ENCODE data around the gene FEM1B.

DNA sequence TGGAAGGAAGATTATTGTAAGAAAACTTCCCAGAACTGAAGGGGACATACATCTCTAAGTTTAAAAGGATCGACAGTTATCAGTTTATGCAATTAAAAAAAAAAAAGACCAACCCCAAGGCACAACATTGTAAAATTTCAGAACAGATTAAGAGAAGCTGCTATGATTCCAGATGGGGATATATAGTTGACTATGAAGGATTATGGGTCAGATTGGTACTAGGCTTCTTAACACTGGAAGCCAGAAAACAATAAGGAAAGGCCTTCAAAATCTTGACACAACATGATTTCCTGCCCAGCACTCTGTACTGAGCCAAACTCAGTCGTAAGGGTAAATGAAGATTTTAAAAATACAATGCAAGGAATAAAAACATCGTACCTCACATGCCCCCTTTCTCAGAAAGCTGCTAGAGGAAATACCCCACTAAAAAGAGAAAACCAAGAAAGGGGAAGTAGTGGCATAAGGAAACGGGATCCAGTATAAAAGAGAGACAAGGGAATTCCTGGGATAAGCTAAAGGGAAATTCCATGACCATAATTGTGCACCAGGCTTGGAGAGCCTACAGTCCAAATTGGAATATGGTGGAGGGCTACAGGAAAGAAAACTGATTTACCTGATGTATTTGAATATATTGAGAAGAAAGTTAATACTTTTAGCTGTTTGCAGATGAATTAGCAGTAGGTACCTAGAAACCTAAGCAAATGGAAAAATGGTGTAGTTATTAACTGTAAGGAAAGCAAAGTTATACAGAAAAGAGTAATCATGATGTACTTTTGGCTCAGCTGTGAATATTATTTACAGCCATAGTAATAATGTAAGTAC lies 27.9 kb downstream of the PIAS1 start:
- PRO-cap: no peak

DNA sequence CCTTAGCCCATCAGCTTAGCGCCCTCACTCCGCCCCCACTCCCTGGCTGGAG lies 205 bp upstream of the FEM1B start:
- PRO-cap: no peak

GRCh38 chr15:68277726-68278786 lies at the start of gene FEM1B:
TSS of gene FEM1B (plus strand) at chr15:68277745.
- PRO-cap: bidirectional peak, plus-strand start at chr15:68277797, minus-strand start at chr15:68277878; bidirectional peak, plus-strand start at chr15:68278405, minus-strand start at chr15:68278300; bidirectional peak, plus-strand start at chr15:68278618, minus-strand start at chr15:68278579

DNA sequence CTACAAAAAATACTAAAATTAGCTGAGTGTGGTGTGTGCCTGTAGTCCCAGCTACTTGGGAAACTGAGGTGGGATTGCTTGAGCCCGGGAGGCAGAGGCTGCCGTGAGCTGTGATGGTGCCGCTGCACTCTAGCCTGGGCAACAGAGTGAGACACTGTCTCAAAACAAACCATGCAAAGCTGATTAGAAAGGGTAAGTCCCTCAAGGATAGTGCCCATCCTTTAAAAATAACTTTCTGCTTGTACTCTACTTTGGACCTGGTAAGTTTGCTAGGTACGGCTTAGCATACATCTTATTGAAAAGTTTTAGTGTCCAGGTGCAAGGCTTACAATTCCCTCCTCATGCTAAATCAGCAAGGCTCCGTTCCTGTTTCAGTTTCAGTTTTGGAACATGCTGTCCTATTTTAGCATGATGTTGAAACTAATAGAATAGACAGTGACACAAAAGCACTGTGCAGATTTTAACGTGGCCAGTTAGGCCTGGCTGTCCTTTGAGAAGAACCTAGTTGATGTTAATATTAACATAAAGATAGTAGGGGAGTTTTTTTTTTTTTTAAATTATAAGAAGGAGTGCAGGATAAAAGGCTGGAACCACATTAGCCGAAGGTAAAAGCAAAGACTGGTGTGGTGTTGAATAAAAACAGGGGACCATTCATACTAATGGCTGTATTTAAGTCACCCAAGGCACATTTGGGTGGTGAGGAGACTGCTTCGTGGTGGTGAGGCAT lies 21.5 kb downstream of the FEM1B start:
- PRO-cap: no peak

DNA sequence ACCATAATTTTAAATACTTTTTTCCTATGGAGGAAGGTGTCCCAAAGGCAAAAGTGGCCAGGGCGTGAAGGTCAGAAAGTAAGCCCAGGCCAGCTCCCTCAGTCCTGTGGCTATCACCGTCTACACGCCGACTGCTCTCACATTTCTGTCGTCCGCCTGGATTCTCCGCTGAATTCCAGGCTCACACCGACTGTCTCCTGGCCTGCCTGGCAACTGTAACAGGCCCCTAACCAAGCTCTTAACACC lies 26.8 kb downstream of the FEM1B start:
- PRO-cap: no peak

DNA sequence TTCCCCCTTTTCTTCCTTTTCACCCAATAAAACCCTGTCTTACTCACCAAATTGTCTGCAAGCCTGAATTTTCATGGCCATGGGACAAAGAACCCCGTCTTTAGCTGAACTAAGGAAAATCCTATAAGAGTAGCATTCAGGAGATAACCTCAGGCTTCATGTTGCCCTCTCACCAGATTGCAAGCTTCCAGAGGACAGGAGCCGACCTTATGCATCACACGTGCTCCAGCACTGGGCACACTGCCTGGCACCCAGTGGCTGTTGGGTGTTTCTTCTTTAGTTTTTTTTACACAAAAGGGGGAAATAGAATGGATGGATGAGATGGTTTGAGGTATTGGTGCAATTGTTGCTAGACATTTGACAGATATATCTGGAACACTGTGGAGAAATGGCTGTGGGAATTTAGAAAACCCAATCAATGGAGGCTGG lies 49.7 kb upstream of the ITGA11 start:
- PRO-cap: no peak

DNA sequence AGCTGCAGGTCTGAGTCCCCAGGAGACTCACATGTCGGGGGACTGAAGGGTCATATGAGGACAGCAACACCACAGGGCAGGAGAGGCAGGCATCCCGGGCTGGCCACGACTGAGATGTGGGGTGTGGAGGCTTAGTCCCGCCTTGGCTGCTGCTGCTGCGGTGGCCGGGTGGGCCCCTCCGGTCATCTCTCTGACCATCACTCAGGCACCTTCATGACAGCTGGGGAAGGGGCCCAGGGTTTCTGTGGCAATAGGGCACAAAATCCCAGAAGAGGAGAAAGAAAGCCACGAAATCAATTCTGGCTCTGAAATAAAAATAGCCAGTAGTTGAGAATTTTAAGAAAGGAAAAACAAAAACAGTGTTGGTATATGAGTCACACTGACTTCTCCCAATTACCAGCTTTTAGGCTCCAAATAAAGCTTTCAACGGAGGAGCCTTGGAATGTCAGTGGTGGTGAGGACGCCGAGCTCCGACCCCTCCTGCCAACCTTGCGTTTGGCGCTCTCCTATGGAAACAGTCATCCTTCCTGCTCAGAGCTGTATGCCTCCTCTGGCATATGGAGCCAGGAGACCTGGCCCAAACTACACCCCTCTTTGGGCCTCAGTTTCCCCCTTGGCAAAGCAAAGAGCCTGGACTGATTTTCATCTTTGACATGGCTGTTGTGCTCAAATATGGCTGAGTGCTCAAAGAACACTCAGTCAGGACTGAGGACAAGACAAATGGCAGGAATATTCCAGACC lies 53.0 kb upstream of the ITGA11 start:
- PRO-cap: no peak

DNA sequence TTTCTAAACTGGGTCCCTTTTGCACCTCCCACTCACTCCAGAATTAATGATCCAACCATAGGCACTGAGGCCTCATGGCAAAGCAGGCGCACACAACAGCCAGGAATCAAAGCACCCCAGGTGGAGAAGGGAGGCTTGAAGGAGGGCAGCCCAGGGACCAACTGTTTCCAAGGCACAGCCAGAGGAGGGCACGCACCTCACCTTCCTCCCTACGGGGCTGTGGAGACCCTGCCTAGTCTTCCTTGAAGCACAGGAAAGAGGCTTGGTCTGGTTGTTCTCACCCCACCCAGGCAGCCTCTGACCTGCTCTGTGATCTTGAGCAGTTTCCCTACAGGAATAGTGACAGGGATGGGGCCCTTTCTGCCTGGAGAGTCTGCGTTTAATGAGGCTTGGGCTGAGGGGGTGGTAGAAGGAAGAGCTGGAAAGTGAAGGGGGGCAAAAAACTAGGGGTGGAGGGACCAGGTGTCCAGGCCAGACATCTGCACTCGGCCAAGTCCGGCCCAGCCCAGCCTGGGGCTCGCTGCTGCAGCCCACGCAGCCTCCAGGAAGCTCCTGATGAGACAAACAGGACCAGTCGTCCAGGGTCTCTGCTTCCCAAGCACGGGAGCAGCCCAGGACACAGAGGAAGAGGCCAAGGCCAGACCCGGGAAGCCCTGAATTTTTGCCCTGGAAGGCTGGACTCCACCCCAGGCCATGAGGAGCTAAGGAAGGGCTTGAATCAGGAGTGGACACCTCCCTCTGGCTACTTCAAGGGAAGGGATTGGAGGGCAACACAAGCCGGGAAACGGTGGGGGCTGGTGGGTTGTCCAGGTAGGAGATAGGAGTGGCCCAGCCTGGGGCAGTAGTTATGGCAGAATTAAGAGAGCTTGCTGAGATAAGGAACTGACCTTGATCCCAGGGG lies 89.8 kb downstream of the ANP32A start:
- PRO-cap: no peak

DNA sequence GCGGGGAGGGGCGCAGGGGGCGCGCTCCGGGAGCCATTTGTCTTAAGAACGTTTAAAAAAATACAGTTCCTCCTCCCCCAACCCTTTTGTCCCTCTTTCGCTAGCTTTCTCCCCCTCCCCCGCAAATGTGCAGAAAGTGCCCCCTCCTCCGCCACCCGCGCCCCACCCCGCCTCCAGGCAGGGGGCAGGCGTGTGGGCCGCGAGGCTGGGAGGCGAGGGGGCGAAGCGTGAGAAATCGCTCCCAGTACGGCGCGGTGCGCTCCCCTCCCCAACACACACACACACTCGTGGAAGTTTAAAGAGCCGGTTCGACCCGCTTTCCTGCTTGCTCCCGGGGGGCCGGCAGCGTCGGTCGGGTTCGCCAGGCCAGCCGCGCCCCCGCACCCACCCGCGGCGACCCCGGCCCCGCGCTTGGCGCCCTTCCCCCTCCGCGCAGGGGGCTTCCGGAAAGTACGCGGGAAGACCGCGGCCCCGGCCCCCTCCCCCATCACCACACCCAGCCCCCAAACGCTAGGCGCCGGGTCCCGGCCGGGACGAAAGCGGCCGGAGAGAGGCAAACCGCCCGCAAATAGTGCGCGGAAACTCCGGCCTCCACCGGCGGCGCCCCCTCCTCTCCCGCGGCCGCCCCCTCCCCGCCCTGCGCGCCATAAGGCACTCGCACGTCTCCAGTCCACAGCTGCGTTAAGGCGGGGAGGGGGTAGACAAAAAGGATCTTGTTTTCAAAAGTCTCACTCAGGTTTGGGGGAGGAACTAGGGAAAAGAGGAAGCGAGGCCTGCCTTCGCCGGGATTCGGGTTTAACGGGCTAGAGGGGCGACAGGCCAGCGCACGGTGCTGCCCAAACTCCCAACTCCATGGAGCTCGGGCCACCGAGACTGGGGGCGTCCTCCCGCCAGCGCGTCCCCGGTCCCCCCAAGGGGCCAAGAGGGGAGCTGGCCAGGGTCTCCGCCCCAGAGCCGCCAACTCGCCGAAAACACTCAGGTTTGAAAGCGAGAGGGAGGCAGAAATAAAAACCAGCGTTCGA lies 2.0 kb downstream of the ANP32A start:
- PRO-cap: bidirectional peak, plus-strand start at position 247 of the sequence, minus-strand start at position 123 of the sequence; bidirectional peak, plus-strand start at position 794 of the sequence, minus-strand start at position 642 of the sequence

DNA sequence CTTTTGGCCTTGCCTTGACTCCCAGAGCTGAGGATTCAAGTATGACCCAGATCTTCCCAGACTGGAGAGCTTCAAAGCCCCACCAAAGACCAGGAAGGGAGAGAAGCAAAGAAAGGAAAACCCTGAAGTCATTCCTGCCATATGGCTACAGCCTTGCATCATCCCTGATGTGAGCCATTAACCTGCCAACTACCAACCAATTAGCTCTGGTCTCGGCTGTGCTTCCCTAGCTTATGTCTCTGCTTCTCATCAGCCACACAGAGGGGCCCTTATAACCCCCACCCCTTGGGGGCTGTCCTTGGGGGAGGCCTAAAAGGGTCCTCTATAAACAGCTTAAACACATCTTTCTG lies 52.7 kb downstream of the NOX5 start:
- PRO-cap: no peak

DNA sequence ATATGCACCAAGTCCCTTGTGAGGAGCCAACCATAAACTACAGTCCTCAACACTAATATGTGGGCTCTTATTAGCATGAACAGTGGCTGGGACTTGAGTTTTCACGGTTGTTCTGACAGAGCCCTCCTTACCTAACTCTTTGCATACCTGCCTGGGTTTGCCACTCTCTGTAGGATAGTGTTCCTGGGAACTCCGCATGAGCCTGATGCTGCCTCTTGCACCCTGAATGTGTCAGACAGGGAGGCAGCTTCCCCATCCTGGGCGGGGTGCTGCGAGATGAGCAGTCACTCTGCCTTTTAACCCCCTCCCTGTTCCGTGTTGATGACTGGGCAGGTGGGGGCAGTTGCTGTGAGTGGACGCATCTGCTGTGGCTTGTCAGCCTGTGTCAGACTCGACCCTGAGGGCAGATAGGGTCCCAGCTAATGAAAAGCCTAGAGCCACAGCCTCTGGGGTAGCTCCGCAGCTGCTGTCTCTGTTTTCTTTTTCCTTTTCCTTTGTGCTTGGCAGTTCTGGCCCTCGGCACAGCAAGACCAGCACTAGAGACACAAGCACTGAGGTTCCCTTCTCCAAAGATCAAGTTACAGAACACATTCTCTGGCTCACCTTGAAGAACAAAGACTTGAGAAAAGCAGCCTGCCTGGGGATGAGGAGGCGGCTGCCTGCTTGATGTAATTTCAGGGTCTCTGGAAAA lies 43.1 kb upstream of the GLCE start:
- PRO-cap: no peak

DNA sequence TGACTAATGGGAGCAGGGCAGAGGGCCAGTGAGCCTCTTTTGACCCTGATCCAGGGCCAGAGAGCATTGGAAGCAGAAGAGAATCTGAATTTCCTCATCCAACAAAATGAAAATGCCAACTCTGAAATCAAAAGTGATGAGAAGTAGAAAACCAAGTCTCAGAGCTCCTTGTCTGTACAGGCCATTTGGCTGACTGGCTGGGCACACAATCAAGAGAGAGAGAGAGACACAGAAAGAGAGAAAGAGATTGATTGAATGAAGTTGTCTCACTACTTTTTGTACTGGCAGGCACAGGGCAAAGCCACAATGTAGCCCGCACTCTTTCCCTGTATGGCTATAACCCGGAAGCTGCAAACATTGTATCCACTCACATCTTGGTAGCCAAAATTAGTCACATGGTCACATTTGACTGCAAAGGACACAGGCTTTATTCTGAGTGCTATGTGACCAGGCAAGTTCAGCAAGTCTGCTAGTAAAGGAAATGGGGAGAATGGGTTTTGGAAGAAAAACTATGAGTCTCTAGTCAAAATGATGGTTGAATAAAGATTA lies 31.5 kb upstream of the GLCE start:
- PRO-cap: no peak

DNA sequence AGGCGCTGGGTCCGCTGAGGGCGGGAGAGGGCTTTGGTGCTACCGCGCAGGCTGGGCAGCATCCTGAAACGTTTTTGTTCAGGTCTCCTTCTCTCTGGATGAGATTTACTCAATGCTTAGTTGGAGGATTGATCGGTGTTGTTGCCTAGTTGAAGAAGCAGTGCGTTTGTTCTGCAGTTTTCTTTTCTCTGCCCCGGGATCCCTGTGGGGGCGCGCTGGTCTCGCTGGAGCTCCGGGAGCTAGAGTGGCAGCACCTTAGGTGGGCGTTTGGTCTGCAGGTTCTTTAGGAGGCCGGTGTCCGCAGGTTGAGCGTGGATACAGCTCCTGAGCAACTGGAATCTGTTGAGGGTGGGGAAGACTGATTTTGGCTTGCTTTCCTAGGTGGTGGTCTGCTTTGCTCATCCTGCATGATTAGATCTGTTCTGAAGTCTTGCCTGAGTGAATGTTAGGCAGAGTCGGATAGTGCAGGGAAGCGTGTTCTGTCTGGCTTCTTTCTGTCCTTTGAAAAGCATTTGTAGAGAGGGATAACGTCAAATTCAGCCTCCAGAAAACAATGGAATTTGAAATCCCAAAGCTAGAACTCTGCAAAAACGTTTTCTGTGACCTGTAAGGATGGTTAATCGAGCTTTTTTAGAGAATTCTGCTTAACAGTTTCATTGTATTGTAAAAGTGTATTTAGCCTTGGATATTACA lies 1.3 kb downstream of the GLCE start:
- PRO-cap: no peak

- PRO-cap: no peak
Measured at GRCh38 chr15:69574032-69574551, 121.5 kb downstream of the RPLP1 start.

DNA sequence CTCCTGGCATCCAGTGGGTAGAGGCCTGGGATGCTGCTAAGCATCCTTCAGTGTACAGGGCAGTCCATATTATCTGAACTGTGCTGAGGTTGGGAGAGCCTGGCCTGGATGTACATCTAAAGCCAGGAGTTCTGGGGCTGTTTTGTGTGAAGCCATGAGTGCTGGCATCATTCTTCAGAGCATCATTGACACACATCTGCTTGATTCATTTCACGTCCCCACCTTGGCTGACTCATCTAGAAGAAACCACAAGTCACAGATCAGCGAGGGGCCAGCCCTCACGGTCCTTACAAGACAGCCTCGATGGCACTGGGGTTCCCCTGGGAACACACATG lies 226.9 kb downstream of the RPLP1 start:
- PRO-cap: no peak

GRCh38 chr15:69718781-69719412 lies 266.3 kb downstream of the RPLP1 start:
- PRO-cap: no peak

GRCh38 chr15:69760247-69761291 lies 308.0 kb downstream of the RPLP1 start:
- PRO-cap: no peak

GRCh38 chr15:69794599-69795440 lies 302.9 kb downstream of the TLE3 start:
- PRO-cap: no peak

DNA sequence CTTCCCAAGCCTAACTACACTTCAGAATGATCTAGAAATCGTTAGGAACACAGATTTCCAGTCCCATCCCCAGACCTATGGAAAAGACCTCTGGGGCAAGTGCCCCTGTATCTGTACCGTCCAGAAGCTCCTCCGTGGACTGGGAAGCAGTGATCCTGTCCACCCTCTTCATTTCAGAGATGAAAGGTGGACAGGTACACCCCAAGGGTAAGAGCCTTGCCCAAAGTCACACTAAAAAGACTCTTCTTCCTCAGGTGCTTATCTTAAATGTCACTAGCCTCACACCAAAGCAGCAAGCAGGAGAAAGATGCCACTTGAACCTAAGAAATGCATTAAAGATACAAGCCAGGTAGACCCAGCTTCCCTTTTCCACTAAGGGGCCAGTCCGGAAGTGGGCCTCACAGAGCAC lies 24.2 kb downstream of the TLE3 start:
- PRO-cap: no peak

- PRO-cap: no peak
Measured at GRCh38 chr15:70094214-70094616, 3.5 kb downstream of the TLE3 start.

All from ReNcell CX (cell line).